ENCODE results near the genes KBTBD12 and H1-10.

DNA sequence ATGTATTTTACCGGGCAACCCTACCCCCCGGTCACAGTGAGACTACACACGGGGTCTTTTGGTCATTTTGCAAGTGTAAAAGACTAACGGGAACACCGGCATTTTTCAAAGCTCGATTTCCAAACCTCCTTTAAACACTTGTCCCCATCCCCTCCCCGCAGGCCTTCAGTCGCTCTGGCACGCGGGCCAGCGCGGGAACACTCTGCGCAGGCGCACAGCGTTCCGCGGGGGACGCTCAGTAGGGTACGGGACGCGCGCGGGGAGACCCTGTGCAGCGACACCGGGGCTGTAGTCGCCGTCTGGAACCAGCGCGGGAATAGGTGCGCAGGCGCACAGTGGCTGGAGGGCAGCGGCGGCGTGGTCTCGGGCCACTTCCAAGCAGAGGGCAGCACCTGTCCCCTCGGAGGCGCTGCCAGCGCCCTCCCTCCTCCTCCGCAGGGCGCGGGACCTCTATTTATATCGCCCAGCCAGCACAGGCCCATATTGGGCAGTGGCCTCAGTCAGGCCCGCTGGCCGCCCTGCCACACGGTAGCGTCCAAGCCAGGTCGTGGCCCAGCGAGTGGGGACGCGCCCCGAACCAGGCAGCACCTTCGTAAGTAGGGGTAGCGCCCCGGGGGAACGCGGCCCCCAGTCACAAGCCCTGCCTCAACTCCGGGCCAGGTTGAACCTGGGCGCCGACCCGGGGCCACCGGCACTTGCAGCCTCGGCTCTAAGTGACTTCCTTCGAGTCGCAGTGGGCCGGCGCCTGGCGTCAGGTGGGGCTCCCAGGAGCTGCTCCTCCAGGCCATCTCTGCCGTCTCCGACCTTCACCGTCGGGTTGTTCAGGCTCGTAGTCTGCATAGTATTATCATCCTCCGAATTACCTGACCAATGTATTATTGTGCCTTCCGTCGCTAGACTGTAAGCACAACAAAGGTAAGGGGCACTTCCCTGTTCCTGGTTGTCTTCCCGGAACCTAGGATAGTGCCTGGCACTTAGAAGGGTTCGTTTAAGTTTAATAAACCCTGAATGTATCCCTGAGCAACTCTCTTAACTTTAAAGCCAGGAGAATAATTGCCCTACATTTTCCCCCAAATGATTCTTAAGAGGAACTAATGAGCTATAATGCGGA is at the start of gene KBTBD12:
Gene KBTBD12 (plus strand): TSS at position 238 of the 1,111 bp plus-strand sequence.
- PRO-cap: bidirectional peak, plus-strand start at position 499 of the sequence, minus-strand start at position 318 of the sequence

- PRO-cap: unidirectional peak, plus-strand start at chr3:127954917
Observed at GRCh38 chr3:127954361-127955186, 39.5 kb downstream of the KBTBD12 start.

DNA sequence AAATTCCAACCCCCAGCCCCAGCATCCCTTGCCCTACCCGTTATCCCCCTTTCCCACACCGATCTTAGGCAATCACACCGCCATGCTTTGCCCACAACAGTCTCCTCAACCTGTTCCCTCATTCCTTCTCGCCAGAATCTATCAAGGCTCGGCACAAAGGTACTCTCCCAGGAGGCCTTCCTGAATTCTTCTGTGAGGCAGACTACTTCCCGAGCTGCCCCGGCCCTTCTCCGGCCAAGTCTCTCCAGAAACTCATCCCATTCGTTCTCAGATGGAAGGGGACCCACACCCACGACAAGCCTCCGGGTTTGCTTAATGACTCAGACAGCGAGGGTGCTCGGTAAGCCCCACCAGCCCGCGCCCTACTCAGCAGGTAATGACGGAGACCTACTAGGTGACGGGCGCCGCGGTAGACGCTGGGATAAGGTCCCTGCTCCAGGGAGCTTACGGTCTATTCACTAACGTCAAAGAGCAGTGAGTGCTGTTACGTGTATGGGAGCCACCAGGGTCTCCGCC is 608 bp upstream of the SEC61A1 start:
- PRO-cap: no peak

DNA sequence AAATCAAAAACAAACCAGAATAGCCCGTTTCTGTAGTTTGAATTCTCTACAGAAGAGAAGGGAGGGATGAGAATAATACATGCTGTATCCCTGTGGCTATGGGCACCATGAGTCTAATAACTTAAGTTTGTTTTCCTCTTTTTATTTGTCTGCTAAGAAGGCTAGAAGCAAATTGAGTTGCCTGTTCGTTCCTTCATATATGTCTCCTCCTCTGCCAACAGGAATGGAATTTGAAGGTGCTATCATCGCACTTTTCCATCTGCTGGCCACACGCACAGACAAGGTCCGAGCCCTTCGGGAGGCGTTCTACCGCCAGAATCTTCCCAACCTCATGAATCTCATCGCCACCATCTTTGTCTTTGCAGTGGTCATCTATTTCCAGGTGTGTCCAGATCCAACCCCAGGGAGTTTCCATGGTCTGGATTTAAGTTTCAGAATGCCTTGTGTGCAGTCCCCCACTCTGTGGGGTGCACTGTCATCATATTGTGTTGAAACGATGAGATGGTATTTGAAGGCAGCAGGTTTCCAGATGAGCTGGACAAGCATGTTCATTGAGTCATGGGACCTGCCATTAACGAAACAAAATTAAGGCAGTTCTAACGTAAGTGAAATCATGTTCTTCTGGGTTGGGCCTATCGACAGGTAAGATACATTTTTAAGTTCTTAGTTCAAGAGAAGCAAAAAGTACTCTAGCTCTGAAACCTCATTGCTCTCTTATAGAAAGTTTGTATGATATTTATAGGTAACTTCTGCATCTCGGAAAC is 12.6 kb downstream of the SEC61A1 start:
- PRO-cap: no peak

DNA sequence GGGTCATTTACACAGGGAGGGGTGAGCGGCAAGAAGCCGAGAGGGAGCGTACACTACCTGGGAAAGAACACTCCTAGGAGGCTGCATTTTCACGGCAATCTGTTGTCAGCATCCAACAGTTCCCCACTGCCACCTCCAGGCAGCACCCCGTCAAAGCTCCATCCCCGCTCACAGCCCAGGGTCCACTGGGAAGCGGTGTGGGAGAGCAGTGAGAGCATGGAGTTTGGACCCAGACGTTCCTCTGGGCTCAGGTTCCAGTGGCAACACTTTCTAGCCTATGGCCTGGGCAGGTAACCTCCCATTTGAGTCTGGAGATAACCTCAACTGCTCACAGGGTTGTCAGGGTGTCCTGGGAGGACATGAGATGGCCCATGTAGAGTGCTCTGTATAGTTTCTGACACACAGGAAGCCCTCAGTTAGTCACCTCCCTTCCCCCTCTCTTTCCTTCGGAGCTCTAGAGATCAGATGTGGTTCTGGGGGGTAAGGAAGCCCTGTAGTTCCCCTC is 29.2 kb downstream of the RUVBL1 start:
- PRO-cap: no peak

DNA sequence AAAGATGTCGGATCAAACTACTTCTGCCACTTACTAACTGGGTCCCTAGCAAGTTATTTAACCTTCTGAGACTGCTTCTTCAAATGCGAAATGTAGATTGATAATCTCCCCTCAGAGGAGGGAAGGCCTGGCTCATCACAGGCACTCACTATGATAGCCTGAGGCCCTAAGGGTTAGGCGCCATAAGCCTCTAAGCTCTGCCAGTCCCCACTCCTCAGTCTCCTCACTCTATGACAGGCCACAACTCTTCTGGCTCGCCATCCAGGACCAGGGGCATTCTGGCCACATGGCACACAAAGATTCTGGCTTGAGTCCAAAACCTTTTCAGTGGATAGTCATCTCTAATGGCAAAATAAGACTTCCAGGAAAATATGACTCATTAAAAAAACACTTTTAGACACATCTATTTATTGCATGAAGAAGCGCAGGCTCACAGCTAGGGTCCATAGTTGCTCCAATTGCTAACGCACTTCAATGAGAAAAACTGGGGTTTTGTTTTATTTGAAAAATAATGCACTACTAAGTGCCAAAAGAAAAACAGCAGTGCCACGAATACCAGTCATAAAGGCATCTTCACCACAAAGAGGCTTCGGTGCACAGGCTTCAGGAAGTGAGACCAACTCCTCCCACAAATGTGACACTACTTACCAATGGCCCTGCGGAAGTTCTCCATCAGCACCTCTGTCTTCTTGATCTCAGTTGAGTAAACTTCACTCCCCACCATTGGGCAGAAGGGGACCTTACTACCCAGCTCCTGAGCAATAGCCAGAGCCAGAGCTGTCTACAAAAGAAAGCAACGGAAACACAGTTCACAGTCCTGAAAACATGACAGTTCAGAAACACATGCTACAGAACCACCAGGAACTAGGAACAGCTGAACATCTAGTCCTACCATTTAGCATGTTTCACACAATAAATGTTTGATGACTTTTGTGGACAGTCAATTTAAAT is 11.1 kb downstream of the RUVBL1 start:
- PRO-cap: no peak

DNA sequence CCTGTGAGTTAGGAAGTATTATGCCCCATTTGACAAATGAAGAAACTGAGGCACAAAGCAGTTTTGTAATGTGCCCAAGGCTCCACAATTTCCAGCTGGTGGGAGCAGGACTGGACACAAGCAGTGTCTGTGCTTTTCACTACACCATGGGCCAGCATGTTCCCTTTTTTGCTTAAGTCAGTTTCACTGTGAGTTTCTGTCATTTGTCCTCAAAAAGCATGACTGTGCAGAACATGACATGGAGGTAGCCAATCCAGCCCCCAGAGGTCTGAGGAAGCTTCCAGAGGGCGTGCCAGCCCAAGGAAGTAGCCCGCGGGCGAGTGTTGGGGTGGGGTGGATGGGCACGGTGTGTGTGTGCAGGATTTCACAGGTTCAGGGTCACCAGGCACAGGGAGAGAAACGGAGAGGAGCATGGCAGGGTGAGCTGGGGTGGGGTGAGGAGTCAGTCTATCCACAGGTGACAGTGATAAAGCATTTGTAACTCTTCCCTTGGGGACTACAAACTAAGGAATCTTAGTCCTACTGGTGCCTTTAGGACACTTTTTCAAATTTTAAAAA is 8.0 kb upstream of the EEFSEC start:
- PRO-cap: no peak

DNA sequence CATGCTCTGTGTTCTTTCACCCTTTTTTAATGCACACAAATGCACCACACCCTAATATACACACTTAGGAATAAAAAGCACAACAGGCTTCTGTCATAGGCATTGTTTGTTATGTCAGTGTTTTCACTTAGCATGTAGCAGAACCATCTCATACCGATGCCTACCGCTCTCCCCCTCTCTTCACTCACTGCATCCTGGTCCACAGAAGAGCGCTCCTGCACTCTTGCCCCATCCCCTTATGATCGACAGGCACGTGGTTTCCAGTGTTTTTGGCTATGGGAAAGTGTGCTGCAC is 150.5 kb downstream of the DNAJB8 start:
- PRO-cap: no peak

DNA sequence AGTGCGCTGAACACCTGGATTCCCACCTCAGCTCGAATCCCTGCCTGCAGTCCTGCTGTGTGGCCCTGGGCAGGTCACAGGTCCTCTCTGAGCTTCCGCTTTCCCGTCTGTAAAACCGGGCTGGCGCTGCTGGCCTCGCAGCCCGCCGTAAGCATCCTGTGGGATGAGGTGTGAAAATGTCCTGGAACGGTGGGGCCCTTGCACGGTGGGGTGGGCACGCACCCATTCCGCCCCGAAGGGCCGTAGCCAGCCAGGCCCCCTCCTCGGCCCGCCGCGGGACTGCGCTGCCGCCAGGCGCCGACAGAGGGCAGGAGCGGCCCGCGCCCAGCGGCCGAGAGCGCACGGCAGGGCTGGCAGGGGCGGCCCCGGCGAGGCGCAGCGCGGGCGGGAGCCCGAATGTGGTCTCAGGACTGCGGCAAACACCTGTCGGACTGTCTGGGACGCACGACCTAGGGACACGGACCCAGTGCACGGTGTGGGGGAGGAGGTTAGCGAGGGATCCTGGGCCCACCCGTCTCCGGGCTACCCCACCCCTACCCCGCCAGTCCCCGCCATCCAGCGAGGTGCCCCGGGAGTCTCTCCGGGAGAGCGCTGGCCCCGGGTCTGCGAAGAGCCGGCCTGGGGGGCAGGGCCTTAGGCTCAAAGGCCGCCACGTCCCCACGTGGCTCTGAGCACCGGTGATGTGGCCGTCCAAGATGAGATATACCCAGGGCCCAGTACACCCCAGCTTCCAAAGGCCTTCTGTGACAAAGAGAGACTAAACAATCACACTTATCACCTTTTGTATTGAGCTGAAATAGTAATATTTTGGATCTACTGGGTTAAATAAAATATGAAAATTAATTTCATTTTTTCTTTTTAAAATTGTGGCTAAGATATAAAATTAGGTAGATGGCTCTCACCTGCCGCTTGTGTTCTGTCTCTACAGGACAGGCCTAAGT is 40.2 kb downstream of the DNAJB8 start:
- PRO-cap: no peak

DNA sequence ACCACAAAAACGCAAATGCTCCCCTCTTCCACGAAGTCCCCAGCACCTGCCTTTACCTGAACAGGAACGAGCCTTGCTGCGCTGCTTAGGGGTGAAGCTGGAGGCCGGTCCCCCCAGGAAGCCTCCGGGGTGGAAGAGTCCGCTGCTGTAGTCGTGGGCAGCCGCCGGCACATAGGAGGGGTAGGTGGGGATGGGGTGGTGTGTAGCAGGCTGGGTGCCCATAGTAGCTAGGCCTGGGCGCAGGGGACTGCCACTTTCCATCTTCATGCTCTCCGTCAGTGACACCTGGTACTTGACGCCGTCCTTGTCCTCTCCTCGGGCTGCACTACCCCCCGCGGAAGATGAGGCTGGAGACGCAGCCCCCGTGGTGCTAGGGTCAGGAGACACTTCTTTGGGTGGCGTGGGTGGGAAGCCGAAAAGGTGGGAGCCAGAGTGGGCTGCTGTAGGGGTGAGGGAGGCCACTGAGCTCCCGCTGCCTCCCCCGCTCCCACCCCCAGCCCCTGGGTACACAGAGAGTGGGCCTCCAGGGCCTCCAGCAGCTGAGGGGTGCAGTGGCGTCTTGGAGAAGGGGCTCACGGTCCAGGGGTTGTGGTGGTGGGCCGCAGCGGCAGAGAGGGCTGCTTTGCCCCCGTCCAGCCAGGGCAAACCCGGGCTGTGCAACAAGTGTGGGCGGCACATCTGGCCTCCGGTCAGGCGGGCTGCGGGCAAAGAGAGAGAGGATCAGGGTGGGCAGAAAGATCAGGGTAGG is 7.2 kb downstream of the GATA2 start:
- PRO-cap: no peak

DNA sequence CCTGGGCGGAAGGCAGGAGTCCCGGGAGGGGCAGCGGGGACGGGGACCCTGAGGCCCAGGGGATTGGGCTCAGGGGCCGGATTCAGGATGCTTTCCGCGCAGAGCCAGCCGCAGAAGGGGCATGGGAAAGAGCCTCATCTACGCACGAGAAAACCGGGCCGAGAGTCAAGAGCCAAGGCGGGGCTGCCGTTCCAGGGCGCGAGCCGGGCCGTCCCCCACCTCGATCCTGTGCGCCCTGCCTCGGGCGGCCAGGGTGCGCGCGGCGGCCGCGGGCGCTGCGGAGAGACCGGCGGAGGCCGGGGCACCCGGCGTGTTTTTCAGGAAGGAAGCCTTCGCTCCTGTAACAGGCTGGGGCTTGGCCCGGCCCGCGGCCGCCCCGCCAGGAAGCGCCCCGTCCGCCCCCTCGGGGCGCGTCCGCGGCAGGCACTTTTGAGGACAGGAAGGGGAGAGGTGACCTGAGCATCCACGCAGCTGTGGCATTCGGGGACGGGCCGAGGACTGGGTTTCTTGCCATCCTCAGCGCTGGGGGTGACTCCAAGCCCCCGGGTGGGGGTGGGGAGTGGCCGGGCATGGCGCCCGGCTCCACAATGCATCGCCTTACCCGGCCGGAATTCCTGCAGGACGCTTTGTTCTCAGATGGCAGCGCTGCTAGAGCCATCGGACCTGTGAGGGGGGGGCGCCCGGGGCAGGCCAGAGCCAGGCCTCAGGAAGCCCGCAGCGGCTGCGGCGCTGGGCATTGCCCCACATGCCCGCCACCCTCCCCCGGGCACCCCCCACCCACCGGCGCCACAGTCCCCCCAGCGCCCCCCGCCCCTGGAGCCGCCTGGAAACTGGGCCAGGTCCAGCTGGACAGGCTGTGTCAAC is 62.4 kb upstream of the GATA2 start:
- PRO-cap: no peak

DNA sequence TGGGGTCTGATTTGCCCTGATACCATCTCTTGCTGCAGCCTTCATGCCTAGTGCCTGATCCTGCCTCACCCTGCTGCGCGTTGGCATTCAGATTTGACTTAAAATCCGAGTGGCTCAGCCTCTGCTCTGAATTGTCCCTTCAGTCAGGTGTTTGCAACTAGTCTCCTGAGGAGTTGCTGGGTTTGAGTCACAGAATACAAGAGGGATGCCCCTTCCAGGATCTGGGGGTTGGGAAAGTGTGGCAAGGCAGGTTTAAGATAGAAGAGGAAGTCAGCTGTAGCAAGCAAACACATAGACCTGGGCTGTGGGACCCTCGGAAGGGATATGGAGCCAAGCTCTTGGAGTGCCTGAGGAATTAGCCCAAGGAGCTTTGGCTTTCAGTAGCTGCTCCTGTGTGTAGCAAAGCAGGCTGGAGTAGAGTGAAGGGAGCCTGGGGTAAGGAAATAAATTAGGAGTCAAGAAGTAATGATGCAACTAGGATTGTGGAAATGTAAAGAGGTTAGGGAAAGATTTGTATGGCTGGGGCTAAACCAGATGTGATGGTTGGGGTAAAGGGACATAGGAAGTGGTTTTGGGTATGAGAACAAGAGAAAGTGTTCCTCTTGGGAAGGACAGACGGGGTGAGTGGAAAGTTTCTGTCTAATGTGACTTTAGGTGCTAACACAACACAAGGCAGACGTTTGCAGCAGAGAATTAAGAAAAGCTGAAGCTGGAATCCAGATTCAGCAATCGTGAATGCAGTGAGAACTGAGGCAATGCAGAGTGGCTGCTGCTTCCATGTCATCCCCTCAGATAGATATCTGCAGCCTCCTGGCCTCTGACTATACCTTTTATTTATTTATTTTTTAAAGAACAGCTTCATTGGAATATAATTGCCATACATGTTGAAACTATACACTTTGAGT is 41.3 kb downstream of the RAB7A start:
- PRO-cap: no peak

DNA sequence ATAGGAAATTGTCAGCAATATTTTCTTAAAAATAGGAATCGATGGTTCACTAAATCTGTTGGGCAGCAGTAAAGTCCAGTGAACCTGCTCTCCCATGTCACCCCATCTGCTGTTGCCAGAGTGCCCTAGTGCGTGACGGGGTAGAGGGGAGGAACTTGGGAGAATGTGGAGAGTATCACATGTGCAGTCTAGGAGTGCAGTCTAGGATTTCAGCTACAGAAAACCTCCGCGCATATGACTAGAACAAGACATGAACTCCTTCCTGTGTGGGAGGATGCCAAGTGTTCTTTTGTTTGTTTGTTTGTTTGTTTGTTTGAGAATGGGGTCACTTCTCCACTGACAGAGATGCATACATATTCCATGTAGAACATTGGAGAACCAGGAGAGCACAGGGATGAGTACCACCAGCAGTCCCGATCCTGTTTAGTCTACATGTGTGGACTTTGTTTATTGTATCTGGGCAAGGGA is 74.6 kb upstream of the ACAD9 start:
- PRO-cap: no peak

DNA sequence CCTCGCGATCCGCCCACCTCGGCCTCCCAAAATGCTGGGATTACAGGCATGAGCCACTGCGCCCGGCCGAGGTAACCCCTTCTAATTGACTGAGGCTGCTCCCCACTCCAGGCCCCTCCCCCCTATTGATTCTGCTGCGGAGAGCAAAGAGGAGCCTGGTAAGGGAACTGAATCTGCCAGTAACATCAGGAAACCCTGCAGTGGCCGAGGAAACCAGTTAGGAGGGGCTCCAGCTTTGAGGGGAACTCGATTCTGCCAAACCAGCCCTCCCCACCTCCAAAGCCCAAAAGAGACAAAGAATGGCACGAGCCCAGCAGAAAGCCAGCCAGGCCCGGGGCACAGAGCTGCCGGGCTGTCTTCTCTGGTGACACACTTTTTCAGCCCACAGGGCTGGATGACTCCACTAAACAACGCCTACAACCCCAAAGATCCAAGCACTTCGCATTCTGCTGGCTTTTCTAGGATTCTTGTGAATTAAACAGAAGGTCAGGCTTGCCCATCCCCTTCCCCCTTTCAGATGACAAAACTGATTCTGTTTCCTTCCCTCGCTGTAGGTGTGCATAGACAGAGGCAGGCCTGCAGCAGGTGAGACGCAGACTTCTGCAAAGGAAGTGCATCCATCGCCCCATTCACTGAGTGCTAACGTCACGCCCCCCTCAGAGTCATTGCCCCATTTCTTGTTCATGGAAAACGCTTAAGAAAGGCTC is 14.9 kb upstream of the ACAD9 start:
- PRO-cap: no peak

- PRO-cap: unidirectional peak, minus-strand start at chr3:129027116
Observed at GRCh38 chr3:129026595-129027806, 25.9 kb downstream of the EFCC1 start.

- PRO-cap: no peak
Observed at GRCh38 chr3:129161906-129162473, 1.1 kb upstream of the ISY1 start.

- PRO-cap: no peak
Observed at GRCh38 chr3:129169570-129170722, 9.1 kb upstream of the ISY1 start.

DNA sequence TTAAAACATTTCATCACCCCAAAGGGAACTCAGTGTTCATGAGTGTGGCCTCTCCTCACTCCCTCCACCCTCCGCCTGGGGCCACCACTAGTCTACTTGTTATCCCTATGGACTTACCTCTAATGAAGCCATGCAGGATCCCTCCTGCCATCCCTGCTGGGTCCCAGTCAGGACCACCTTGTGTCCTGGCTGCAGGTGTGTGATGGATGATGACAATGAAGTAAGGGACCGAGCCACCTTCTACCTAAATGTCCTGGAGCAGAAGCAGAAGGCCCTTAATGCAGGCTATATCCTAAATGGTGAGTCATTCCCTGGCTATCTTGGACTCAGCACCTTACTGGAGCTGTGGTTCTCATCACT is 10.9 kb upstream of the HMCES start:
- PRO-cap: no peak

DNA sequence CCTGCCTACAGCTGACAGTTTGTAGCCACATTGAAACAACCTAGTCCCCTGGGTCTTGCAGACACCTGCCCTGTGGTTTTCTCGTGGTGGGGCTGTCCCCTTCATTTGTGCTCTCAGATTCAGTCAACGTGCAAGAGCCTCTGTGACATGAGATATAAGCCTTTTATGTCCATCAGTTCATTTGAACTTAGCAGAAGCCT is 2.2 kb upstream of the HMCES start:
- PRO-cap: no peak

GRCh38 chr3:129316047-129317018 is at the start of gene H1-10:
Gene H1-10 (minus strand): TSS chr3:129316286.
- PRO-cap: unidirectional peak, minus-strand start at chr3:129316286; bidirectional peak, plus-strand start at chr3:129316808, minus-strand start at chr3:129316689